Subcutaneous adipose tissue (tissue), 3 donors: Measurements from ENCODE around the gene FKTN.

GRCh38 chr9:104093550-104094199 lies 434 bp upstream of the SMC2 start:
- PRO-cap, result bidirectional peak, plus-strand start at chr9:104094310, minus-strand start at chr9:104094015
- RAMPAGE, long total RNA, 3 experiments, result no peak in any of the 3 experiments

DNA sequence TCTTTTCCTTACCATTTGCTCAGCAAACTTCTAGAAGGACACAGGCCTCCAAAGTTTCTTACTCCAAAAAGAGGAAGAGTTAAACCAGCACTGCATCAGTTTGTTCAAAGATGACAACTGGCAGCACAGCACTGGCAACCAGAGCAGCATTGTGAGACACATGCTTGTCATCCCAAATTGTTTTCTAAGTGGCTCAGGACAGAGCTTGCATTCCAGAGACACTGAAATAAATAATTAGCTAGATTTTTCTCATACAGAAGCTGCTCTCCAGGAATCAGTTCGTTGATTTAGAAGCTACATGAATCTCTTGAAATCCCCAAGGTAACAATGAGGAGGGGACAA lies 22.5 kb downstream of the ABCA1 start:
- PRO-cap, result no peak
- RAMPAGE, long total RNA, 3 experiments, result no peak in any of the 3 experiments

DNA sequence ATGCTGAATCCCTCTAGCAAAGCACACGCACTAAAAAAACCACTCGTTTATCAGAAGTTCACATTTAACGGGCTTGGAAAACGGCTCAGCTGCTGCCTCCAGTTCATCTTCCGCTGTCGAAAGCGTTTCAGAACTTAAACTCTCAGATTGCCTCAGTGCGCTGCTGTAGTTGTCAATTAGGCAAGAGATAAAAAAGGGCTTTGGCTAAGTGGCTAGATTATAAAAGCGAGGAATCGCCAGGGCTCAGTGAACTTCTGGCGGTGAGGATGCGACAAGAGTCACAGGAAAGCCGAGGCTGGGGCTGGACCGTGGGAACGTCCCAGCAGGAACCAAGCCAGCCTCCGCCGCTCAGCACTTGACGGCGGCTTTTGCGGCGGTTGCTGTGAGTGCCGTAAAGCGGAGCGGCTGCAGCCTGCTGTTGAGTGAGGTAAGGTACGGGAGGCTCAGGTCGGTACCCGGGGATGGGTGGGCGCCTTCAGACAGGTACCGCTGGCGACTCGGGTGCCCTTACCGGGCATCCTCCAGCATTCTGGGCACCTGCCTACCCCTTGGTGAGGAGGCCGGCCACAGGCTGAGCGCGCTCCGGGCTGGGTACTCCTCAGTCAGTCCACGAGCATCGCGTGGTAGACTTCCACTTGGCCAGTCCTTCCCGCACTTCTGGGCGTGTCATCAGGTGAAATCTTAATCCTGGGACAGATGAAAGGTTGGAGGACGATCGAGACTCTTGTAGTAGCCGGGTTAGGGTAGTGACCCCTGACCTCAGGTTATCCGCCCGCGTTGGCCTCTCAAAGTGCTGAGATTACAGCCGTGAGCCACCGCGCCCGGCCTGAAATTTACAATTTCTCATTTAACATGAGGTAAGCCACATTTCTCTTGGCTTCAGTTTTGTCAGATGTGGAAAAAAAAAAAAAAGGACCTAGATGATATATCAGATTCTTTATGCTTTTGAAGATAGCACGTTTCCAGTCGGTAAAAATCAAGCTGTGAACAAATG lies at the start of gene FKTN:
Gene FKTN, plus strand, starts transcription at position 393 of the 994 bp plus-strand sequence.
- PRO-cap, result bidirectional peak, plus-strand start at position 394 of the sequence, minus-strand start at position 370 of the sequence
- RAMPAGE, long total RNA, 3 experiments, result start-site peak on the plus strand in 2 of 3 experiments, centred at positions 392 to 398 of the sequence, 47 to 87 reads per replicate

DNA sequence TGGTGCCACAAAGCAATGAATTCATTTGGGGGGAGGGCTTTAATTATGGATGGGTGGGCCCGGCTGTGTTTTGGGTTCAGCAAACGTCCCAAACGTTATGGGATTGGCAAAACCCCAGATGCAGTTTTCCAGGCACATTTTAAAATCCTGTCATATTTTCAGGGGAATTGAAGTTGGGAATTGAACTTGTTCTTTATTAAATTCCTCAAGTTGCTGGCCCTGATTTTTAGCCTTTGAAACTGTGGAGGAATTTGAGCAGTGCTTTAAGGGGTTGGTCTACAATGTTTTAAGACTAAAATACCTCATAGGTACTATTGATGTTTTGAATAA lies 558.4 kb upstream of the ZNF462 start:
- PRO-cap, result no peak
- RAMPAGE, long total RNA, 3 experiments, result no peak in any of the 3 experiments

- PRO-cap, result no peak
- RAMPAGE, long total RNA, 3 experiments, result no peak in any of the 3 experiments
Observed at GRCh38 chr9:106621288-106621878, 241.6 kb upstream of the ZNF462 start.

GRCh38 chr9:106862594-106862806 lies 466 bp upstream of the ZNF462 start:
- PRO-cap, result bidirectional peak, plus-strand start at chr9:106862709, minus-strand start at chr9:106862654
- RAMPAGE, long total RNA, 3 experiments, result no peak in any of the 3 experiments

DNA sequence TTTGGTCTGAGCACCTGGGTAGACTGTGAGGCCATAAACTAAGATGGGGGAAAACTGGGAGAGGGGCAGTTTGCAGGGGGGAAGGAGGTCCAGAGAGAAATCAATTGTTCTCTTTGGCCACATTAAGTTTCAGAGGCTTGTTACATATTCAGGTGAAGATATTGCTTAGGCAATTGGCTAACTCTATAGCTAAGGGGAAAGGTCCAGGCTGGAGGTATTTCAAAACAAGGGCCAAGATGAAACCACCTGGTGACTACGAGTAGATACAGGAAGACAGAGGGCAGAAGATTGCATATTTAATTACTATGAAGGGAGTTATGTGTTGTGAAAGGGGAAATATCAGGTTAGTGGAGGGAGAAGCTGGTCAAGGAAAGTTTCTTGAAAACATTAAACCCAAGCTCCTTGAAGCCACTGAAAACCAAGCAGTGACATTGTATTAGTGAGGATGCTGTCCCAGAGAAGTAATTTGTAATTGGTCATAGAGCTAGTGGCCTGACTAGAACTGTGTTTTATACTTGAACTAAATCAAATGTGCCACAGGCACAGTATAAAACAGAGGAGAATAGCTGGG lies 1.9 kb upstream of the RAD23B start:
- PRO-cap, result no peak
- RAMPAGE, long total RNA, 3 experiments, result no peak in any of the 3 experiments

DNA sequence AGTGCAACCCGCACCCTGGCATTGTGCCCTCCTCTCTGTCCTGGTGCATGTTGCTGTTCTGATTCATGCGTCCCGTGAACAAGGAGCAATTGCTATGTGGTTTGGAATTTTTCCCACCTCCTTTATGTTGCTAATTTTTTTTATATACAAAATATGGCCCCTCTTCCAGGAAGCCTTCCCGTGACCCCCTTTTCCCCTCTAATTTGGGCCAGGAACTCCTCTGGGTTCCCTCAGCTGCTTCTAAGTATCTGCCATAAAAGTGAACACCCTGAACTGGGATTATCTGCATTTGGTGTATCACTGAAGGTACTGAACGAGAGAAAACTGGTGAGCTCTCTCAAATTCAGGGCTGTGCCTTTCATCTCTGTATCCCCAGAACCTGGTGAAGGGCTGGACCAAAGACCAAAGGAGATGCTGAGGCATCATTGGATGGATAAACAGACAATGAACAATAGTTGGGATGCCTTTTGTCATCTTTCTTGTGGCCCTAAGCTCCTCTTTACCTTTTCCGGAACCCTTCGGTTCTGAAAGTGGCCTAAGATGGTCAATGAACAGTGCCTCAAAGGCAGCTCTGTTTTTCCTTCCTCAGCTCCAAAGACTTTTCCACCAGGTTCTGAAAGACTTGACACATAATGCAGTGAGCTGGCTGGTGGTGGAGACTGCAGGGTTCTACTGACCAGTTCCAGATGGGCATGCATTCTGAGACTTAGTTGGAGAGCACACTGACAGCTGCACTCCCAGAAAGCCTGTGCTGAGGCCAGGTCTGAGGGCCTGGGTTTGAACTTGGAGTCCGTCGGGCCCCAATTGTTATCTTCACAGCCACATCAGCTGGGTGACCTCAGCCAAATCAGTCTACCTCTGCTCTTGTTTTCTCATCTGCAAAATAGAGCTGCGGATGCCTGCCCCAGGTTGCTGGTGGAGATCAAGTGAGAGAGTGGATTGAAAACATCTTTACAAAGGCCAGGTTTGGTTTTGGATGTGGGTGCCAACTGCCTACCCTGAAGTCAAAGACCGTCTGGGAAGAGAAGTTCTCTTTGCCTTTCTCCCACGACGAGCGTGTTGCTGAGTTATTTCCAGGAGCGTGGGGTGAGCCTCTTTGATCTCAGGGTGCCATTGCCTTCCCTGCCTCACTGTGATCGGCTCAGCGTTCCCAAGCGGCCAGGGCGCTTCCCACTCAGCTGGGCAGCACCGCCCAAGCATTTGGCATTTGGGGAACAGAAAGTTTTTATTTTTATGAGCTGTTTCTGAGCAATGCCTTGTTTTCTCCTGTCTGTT lies 54.5 kb downstream of the RAD23B start:
- PRO-cap, result no peak
- RAMPAGE, long total RNA, 3 experiments, result no peak in any of the 3 experiments

GRCh38 chr9:107338458-107338937 lies 55.4 kb downstream of the RAD23B start:
- PRO-cap, result no peak
- RAMPAGE, long total RNA, 3 experiments, result no peak in any of the 3 experiments

GRCh38 chr9:107489924-107490893 lies 640 bp upstream of the KLF4 start:
- PRO-cap, result bidirectional peak, plus-strand start at chr9:107490025, minus-strand start at chr9:107489766; bidirectional peak, plus-strand start at chr9:107490329, minus-strand start at chr9:107490215; bidirectional peak, plus-strand start at chr9:107490770, minus-strand start at chr9:107490724
- RAMPAGE, long total RNA, 3 experiments, result start-site peak on the plus strand in 1 of 3 experiments, at chr9:107490326-107490332 at its widest, 6 reads per replicate

- PRO-cap, result bidirectional peak, plus-strand start at chr9:107548547, minus-strand start at chr9:107548457
- RAMPAGE, long total RNA, 3 experiments, result no peak in any of the 3 experiments
Observed at GRCh38 chr9:107548193-107549048, 58.9 kb upstream of the KLF4 start.

GRCh38 chr9:107577078-107577685 lies 87.6 kb upstream of the KLF4 start:
- PRO-cap, result unidirectional peak, plus-strand start at chr9:107577335
- RAMPAGE, long total RNA, 3 experiments, result no peak in any of the 3 experiments

GRCh38 chr9:107732658-107734081 lies 243.6 kb upstream of the KLF4 start:
- PRO-cap, result bidirectional peak, plus-strand start at chr9:107733466, minus-strand start at chr9:107733450; bidirectional peak, plus-strand start at chr9:107733773, minus-strand start at chr9:107733662
- RAMPAGE, long total RNA, 3 experiments, result no peak in any of the 3 experiments

DNA sequence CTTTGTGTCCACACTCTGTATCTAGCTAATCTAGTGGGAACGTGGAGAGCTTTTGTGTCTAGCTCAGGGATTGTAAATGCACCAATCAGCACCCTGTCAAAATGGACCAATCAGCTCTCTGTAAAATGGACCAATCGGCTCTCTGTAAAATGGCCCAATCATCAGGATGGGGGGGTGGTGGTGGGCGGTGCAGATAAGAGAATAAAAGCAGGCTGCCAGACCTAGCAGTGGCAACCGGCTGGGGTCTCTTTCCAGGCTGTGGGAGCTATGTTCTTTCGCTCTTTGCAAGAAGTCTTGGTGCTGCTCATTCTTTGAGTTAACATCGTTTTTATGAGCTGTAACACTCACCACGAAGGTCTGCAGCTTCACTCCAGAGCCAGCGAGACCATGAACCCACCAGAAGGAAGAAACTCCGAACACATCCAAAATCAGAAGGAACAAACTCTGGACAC lies 328.9 kb upstream of the KLF4 start:
- PRO-cap, result no peak
- RAMPAGE, long total RNA, 3 experiments, result no peak in any of the 3 experiments

- PRO-cap, result no peak
- RAMPAGE, long total RNA, 3 experiments, result no peak in any of the 3 experiments
Observed at GRCh38 chr9:107833178-107833679, 343.7 kb upstream of the KLF4 start.

- PRO-cap, result no peak
- RAMPAGE, long total RNA, 3 experiments, result no peak in any of the 3 experiments
Observed at GRCh38 chr9:108156368-108156990, 666.9 kb upstream of the KLF4 start.

DNA sequence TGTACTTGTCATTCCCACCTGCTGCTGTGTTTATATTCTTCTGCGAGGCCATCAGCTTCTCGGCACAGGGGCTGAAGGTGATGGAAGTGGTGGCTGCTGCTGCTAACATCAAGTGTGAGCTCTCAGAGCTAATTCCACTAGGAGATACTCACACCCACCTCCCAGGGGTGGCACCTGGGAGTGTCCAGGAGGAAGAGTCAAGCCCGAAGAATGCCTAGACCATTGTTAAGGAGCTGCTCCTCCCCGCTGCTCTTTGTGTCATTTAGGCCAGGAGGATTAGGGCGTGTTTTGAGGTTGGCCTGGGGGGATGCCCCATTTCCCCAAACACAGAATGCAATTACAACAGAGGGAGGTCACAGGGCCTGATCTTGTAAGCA lies 312.6 kb downstream of the ACTL7B start:
- PRO-cap, result no peak
- RAMPAGE, long total RNA, 3 experiments, result no peak in any of the 3 experiments

GRCh38 chr9:109099047-109099592 lies 20.6 kb downstream of the TMEM245 start:
- PRO-cap, result no peak
- RAMPAGE, long total RNA, 3 experiments, result no peak in any of the 3 experiments

DNA sequence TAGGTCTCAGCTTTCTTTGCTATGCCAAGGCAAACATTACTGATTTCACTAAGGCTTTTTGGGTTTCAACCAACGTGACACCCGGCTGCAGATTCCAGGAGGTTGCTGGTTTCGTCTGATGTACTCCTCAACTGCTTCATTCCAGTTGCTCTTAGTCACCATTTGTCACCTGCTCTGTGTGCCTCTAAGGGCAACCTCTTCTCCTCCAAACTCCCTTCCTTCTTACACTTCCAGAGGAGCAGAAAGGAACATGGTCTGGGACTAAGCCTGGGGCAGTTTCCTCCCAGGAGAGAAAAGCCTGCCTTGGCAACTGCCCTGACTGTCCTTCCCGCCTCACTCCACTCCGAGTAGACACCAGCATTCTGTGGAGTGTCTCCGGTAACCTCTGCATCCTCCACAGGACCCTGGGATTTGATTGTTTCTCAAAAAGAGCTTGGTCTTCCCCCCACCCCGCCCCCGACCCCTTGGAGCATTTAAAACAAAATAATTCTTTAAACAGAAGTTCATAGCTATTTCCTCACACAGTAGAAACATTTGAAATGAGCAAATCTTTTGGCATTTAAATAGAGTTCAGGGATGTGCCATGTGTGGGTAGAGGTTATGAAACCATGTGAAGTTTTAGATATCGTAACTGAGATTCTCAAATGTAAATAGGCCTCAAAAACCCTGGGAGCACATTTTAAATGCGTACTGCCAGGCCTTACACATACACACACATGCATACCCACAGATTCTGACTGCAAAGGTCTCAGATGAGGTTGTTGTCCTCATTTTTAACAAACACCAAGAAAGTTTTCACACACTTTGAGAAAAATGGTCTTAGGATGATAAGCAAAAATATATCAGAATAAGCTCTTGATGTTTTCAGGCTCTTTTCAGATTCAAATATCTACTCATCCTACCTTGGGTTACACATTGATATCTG lies 66.7 kb downstream of the EPB41L4B start:
- PRO-cap, result no peak
- RAMPAGE, long total RNA, 3 experiments, result no peak in any of the 3 experiments

- PRO-cap, result no peak
- RAMPAGE, long total RNA, 3 experiments, result no peak in any of the 3 experiments
Observed at GRCh38 chr9:109317999-109318834, 2.6 kb downstream of the EPB41L4B start.